Neural cell (in vitro differentiated cells): ENCODE measurements around a stretch of chr22.

GRCh38 chr22:37609121-37609289, 371 bp downstream of the GGA1 start:
- RAMPAGE, long total RNA: no peak

DNA sequence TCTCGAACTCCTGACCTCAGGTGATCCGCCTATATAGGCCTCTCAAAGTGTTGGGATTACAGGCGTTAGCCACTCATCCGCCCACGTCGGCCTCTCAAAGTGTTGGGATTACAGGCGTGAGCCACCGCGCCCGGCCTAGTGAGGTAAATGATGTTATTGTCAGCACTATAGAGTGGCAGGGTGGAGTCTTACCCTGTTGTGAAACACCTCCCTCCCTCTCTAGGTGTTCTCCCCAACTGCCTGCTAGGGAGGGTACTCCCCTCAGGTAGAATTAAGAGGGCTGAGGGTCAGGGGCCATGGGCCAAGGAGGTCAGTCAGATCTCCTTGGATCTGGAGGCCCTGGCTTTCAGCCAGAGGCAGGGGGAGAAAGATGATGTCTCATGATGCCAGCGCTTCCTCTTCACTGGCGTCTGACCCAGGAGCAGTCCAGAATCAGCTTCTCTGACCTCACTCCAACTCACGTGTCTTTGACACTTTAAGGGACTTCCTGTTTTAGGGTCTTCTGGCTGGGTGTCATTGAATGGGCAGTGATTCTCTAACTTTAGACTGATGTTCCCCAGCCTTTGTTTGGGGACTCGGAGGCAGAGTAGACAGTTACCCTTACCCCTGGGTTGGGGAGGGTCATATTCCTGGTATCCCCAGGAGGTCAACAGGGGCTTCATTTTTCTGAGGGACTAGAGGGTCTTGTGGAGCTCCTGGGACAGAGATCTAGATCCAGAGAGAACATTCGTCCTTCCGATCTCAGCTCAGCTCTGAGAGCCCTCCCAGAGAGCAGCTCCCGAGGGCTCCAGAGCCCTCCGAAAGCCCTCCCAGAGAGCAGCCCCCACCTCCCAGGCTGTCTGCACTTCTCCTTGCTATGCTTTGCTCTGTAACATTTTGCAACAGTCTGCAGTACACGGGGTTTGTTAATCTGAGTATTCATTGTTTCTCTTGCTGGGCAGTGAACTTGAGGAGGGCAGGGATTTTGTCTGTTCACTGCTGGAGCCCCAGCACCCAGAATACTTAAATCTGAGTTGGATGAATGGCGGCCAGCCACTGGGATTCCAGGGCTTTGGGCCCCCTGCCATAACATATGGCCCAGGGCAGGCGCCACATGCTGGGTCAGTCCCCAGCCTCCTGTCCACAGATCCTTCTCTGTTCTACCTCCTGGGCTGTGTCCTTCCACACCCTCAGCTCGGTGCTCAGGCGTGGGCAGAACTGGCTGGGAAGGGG, 2.3 kb downstream of the GGA1 start:
- RAMPAGE, long total RNA: no peak

DNA sequence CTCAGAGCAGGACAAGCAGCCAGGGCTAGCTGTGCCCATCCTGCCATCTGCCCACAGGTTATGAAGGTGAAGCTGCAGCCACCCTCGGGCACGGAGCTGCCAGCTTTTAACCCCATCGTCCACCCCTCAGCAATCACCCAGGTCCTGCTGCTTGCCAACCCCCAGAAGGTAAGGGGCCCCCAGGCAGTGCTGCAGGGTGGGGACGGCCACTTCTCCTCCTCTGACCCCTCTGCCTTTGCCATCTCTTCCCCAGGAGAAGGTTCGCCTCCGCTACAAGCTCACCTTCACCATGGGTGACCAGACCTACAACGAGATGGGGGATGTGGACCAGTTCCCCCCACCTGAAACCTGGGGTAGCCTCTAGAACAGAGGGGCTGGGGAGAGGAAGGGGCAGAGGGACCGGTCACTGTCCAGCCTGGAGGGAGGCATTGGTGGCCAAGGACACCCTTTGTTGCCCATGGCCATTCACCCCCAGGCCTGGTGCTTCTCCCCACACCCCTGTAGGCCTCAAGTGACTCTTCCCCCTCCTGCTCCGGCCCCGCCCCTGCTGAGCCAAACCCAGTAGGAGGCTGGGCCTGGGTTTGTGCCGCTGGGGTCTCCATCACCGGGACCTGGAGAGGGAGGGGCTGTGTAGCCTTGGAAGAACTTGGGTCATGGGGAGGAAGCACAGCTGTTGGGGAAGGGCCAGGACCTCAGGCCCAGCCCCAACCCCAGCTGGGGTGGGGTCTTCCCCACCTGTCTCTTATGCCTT, 6.9 kb upstream of the SH3BP1 start:
- RAMPAGE, long total RNA: no peak

DNA sequence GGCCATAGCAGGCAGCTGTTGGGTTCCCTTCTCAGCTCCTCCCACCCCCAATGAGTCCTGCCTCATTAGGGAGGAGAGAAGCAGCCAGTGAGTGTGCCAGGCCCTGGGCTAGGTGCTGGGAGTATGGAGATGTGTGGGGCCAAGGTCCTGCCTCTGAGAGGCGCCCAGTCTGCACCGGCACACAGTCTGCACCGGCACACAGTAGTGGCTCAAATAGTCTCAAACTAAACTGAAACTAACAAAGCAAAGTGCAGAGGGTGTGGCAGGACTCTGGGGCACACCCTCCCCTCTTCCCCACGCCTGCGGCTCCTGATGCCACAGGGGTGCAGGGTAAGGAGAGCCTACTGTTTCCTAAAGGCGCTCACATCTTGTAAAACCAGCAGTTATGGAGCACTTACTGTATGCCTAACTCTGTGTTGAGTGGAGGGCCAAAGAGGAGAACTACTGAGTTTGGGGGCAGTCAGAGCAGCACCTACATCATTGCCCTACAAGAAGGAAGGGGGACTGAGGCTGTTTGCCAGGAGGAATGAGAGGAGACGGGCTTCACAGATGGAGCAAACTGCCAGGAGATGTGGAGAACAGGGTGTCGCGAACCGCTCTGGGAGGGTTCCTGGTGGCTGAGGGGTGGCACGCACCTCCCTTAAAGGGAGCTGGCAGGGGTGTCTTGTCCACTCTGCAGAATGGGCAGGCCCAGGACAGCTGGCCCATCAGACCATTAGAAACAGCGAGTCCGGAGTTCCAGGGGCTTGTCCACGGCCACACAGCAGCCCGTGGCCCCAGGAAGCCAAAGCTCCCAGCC, 899 bp upstream of the SH3BP1 start:
- RAMPAGE, long total RNA: no peak

- RAMPAGE, long total RNA: no peak
Observed at GRCh38 chr22:37649852-37650941, 8.3 kb upstream of the PDXP start.

GRCh38 chr22:37740969-37741288, 44.1 kb downstream of the TRIOBP start:
- RAMPAGE, long total RNA: no peak

- RAMPAGE, long total RNA: no peak
Observed at GRCh38 chr22:37862653-37863282, 13.5 kb downstream of the EIF3L start.

- RAMPAGE, long total RNA: no peak
Observed at GRCh38 chr22:37887519-37888351, 18.4 kb upstream of the MICALL1 start.

DNA sequence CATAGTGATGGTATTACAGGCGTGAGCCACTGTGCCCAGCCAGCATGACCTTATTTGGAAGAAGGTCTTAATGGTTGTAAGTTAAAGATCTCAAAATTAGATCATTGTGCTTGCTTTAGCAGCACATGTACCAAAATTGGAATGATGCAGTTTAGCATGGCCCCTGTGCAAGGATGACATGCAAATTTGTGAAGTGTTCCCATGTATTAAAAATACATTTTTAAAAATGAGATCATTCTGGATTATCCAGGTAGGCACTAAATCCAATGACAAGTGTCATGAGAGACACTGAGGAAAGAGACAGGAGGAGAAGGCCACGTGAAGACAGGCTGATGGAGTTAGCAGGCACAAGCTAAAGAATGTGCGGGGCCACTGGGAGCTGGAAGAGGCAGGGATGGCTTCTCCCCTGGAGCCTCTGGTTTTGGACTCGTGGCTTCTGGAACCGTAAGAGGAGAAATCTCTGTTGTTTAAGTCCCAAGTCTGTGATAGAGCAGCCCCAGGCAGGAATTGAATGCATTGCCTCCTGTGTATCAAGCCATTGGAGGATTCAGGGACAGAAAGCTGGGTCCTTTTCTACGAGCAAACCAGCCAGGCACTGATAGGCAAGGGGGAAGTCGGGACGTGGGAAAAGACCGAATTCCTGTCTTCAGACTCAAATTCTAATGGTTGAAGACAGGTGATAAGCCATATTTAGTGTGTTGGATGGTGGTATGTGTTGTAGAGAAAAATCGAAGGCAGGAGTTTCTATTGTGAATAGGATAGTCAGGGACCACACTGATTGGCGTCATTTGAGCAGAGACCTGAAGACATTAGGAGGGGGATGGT, 14.6 kb upstream of the MICALL1 start:
- RAMPAGE, long total RNA: no peak

DNA sequence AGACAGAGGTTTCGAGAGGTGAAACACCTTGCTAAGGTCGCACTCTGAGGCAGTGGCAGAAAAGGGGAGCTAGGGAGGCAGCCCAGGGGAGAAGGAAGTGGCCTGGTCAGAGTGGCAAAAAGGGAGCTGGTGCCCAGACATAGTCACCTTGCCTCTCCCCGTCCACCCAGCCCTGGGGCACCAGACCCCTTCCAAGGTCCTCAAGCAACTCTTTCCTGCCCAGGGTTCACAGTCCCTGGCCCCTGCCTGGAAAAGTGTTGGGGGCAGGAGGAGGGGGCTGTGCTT, 4.3 kb downstream of the MICALL1 start:
- RAMPAGE, long total RNA: no peak

- RAMPAGE, long total RNA: no peak
Observed at GRCh38 chr22:37923775-37924335, 17.8 kb downstream of the MICALL1 start.

DNA sequence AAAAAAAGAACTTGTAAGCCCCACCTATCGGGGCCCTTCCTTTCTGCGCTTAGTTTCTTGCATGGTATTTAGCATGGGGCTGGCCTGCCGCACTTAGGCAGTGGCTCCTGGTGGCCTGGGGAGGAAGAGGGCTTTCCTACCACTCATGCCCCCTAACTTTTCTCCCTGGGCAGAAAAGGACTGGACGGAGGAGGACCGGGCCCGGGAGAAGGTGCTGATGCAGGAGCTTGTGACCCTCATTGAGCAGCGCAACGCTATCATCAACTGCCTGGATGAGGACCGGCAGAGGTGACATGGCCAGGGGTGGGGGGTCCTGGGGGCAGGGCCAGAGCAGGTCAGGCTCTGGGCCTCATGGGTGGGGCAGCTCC, 16.5 kb downstream of the C22orf23 start:
- RAMPAGE, long total RNA: no peak

DNA sequence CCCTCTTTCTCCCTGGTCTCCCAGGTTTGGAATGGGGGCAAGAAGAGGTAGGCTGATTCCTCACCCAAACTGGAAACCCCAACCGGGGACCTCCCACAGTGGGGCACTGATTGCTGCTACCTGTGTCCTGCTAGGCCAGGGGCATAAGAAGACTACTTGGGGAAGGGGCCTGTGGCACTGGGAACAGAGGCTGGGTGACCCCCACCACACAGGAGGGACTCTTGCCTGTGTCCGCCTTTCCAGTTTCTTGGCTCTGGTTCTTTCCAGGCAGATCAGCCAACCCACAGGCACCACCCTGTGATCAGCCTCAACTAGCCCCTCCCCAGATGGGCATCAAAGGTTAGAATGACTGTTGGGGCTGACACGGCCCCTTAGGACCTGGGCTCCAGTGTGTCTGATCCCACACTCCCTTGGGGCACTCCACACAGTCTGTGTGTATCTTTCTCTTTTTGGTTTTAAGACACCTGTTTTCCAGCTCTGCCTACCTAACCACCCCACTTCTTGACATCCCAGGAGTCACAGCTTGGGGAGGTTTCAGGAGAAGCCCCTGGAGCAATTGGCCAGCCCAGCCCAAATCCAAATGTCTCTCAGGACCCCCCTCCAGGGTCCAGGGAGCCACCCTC, 3.5 kb downstream of the SOX10 start:
- RAMPAGE, long total RNA: no peak

DNA sequence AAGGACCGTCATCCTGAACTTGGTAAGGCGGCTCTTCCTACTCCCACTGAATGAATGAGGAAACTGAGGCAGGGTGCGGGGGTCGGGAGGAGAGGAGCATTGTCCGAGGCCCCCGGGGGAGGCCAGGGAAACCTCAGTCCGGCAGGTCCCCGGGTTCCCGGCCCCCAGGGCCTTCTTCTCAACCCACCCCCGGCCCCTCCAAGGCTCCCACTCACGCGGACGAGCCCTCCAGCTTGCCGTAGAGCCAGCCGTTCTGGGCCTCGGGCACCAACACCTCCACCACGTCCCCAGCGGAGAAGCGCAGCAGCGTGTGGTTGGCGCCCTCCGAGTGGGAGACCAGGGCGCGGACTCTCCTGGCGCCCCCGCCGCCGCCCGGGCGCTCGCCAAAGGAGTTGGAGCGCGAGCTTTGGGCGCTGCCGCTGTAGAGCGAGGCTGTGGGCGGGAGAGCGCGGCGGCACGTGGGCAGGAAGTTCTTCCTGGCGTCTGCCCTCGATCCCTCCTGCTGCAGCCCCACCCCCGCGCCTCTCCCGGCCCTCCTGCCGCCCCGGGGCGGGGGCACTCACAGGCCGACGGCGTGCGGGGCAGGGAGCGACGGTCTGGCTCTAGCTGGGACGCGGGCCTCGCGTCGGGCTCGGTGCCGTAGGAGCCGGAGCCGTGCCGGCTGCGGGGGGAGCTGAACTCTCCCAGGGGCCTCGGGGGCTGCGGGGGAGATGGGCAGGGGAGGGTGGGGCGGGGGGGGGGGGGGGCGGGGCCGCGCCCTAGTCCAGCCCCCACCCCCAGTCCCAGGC, 4.7 kb upstream of the SLC16A8 start:
- RAMPAGE, long total RNA: no peak

DNA sequence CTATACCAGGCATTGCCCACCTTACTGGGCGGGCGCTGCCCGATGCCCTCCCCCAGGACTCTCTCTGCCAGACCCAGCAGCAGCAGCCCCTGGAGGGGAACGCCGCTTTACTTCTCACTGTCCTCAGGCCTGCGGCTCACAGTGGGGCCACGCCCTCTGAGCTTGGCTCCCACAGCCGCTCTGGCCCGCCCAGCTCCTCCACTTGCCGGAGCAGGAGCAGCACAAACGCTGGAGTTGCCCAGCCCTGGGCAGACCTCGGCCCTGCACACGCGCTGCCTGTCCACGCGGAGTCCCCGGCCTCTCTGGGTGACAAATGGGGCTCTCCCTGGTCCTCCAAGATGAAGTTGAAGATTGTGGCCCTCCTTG, 406 bp upstream of the BAIAP2L2 start:
- RAMPAGE, long total RNA: no peak

DNA sequence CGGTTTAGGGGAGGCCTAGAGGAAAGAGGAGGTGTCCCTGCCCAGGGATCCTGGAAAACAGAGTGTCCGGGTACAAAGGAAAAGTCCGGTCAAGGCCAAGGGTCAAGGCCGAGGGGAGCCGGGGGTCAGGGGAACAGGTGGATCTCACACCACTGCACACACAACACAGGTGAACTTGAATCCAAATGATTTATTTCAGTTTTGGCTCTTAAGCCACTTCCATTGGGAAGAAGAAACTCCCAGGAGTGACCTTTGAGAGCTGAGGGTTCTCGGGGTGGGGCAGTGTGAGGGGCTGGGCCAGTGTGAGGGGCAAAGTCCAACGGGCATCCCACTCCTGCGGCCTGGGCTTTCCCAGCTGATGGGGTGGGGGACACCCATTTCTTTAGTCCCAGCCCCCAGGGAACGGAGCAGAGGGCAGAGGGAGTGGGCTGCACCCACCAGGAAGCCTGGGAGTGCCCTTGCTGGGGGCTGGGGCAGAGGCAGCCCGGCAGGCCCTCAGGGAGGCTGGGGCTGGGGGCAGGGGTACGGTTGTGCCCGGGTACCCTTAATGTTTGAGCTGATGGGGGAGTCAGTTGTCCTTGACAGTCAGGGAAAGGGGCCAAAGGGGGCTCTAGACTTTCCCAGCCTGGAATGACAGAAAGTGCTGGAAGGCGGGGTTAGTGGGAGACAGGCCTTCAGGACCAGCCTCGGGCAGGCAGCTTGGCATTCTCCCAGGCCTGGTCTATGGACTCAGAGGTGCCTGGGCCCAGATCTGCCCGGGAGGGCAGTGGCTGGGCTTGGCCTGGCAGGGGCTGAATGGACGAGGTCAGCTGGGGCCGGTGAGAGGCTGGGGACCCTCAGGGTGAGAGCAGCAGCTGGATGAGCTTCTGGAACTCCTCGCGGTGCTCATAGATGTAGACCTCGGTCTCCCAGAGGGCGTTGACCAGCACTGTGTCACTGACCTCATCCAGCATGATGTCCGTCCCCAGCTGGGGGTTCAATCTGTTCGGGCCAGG, 1.1 kb upstream of the BAIAP2L2 start:
- RAMPAGE, long total RNA: no peak

DNA sequence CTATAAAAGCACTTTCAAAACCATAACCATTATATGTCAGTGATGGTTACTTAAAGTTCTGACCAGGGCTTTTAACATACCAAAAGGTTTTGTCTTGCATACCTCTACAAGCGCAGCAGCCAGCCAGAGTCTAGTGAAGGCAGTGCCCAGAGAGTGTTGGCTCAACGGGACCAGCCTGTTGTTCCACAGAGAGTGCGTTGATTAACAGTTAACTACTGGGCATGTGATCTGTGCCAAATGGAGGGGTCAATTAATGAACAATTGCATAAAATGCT, 34.4 kb downstream of the PLA2G6 start:
- RAMPAGE, long total RNA: no peak

DNA sequence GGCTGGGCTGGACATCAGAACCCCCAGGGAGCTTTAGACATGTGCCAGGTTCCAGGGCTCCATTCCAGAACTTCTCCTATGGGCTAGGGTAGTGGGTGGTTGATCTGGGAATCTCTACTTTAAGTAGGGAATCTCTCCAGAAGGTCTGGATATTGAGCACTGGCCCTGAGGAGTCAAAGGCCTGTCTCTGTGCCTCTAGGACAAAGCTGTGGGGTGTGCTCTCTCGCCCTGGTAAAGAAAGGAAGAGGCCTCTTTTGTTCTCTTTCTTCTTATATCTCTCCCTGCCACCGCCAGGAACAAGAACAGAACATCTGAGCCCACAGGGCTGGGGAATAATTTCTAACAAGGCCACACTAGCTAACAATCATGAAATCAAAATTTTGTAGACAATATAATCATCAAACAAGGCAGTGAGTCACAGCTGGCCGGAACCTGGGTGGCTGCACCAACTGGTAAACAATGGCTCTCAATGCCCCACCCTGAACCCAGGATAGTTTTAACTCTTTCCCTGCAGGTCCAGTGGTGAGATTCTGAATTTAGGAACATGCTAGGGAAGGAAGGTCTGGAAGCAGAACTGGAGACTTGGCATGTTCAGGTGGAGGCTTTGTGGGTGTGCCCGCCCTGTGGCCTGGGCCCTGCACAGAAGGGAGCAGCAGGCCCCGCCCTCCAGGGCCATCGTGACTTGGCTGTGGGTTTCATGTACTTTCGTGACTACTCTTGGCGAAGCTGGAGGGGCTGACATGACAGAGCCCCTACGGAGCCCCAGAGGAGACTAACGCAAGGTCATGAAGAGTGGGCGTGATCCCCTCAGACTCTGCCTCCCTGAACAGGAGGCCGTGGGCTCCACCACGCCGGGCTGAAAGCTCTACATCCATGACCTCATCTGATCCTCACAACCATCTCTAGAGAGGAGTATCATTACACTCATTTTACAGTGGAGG, 27.0 kb downstream of the MAFF start:
- RAMPAGE, long total RNA: no peak

- RAMPAGE, long total RNA: no peak
Observed at GRCh38 chr22:38257196-38257790, 15.5 kb downstream of the TMEM184B start.

DNA sequence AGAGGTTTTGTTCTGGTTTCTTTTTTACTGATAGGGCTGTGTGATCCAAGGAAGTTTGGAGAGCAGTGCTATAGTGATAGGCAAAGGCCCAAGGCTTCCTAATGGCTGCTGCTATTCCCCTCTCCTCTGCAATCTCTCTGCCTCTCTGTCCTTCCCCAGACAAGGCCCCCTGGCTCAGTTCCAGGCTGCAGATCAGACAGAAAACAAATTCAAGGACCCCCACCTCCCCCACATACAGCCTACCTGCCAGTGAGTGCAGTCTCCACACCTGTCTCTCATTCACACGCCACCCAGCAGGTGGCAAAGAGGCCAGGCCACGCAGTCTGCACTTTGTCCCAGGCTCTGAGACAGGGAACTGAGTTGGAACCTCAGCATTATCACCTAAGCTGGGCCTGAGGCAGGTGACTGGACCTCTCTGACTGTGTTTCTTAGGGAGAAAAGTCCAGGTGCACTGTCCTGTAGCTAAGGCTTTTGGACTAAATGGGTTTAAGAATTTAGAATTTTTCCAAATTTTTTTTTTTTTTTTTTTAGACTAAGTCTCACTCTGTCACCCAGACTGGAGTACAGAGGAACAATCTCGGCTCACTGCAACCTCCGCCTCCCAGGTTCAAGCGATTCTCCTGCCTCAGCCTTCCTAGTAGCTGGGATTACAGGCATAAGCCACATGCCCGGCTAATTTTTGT, 14.9 kb downstream of the TMEM184B start:
- RAMPAGE, long total RNA: no peak